Peritoneum (tissue), 1 donor: ENCODE measurements around the gene ETS1.

DNA sequence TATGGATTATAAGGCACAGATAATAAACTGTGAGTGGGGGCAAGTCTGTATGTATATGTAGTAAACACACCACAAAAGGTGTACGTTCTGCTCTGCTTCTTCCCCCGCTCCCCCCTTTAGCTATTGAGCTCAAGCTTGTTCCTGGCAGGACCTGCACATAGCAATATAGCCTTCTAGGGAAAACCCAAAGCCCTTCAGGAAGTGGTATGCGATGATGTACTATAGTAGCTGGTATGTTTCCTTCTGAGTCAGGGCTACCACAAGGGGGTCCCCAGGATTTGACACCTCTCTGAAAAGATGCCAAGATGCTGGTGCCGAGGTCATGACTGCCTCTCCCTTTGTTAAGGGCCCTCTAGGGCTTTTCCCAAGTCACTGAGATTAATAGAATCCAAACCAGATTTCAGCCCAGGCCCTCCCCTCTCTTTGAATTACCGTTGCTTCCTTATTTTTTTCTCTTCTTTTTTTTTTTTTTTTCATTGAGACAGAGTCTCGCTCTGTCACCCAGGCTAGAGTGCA, 268.5 kb downstream of the ETS1 start:
- PRO-cap = no peak

DNA sequence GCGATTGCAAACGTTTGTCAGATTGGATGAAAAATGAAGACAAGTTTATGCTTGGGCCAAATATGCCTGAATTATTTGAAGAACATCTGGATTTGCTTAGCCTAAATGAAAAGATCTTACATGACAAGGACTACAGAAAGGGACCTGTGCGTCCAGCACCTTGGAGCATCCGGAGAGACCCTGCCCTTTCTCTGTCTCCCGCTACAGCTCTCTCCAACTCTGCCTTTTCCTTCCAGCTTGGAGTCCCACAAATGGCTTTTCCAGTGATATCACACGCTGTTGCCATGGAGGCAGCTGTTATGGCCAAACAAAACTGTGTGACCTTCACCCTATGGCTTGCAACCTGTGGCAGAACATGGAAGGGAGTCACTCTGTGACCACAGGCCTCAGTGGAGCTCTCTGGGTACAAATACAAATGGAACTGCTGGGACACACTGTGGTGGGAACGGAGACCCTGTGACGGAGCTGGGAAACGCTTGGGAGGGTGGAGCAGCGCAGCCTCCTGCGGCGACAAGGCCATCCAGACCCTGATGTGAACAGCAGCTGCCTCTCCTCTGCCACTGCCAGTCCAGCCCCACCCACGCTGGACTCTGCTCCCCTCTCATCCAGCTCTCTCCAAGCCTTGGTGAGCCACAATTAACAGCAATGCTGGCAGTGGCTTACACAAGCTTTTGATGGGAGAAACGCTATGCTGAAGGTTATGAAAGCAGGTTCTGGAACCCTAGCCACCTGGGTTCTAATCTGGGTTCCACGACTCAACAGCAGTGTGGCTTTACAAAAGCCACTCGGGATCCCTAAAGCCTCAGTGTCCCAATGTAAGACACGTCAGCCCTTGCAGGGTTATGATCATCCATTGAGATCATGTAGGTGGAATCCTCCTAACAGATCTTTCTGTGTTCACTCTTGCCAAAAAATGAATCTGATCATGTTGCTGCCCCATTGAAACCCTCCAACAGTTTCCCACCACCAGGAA, 162.4 kb downstream of the ETS1 start:
- PRO-cap = no peak

DNA sequence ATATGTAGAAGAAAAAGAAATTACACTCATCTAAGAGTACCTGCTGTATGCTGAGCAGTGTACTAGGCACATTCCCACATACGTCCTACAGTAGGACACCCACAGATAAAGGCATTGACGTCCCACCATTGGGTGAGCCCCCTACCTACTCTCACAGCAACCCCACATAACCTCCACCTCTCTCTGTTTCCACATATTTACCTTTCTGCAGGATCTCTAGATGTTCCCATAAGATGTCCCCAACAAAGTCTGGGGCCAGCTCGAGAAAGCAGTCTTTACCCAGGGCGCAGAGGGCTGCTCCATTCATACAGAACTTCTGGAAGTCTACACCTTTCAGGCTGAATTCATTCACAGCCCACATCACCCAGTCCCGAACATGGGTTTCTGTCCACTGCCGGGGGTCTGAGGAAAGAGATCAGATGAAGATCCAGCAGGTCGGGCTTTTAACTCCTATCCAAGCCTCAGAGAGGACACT, 98.2 kb downstream of the ETS1 start:
- PRO-cap = no peak

DNA sequence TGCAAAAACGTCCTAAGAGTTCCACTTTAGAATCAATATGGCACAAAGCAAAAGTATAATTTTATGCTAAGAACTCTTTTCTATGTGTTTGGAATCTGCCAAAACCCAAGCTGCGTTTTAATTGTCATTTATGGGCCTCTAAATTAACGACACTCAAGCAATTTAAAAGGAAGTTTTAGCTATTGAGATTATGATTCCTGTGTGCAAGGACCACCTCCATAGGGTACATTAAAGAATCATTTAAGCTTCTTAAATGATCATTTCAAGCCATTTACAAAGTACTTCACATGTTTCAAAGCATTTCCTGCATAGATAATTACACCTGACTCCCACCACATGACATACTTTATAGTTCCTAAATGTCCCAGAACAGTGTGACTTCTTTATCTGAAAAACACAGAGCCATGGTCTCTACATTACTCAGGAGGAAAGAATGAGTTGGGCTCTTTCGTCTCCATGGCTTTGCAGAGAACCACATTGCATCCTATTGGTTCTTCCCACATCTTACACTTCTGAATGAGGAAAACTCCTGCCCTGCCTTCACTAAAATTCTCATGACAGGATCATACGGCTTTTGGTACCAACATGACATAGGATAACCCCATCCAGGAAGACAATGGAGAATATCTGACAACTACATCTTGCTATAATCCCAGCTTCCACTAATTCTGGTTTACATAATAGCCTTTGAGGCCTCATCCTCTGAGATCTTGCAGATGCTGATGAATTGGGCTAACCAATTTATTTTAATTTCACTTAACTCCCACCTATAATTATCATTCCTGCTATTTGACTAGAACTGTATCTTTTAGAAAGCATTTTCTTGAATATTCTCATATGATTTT, 88.6 kb downstream of the ETS1 start:
- PRO-cap = no peak

DNA sequence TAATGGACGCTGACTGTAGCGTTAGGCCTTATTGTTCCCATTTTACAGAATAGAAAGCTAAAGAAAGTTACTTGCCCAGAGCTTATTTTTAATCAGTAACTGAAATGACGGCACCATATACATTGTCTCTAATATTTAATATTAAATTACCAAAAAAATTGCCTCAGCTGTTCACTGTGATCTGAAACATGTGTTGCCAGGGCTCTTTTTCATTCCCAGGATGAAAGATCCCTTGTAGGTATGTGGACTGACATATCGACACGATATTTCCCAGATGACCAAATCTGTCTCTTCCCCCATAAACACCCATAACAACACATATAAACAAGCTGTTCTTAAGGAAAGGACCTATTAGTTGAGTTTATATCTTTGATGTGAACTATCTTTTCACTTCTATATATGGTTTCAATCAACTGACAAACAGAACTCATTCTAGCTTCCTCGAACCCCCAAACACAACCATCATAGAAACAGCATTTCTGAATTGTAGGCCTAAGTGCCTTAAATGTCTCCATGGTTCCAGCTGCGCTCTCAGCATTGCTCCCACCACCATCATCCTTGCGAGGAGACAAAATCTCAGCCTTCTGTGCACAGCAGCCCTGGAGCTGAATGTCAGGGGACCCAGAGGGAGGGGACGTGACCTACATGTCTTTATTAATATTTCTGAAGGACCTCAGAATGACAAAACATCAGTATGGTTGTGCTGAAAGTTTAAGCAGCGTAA, 67.1 kb downstream of the ETS1 start:
- PRO-cap = no peak

DNA sequence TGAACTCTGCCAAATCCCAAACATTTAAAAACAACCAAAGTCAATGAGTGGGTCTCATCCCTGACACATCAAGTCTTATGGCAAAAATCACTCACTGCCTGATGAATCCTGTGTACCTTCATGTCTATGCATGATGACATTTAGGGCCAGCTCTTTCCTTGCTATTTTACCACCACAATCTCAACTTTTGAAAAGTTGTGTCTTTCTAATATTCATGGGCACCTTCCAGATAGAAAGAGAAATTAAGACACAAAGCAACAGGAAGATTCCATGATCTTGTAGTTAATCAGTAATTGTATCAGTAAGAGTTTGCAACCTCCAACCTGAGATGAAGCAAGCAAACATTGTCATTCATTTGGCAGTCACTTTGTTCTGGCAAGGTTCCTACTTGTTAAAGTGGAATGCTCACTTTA, 51.8 kb downstream of the ETS1 start:
- PRO-cap = no peak

DNA sequence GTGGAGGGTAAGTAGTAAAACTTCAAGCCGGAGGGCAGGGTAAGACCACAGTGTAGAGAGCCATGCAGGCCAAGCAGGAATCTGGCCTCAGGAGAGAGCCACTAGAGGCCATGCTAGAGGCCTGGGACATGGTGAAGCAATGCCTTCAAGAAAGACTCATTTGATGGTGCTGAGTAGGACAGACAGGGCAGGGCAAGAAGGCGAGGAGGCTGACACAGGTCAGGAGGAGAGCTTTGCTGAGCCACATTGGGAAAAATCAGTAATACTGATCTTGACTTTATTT, 26.3 kb downstream of the ETS1 start:
- PRO-cap = no peak

GRCh38 chr11:128568050-128568607, 19.2 kb downstream of the ETS1 start:
- PRO-cap = no peak

DNA sequence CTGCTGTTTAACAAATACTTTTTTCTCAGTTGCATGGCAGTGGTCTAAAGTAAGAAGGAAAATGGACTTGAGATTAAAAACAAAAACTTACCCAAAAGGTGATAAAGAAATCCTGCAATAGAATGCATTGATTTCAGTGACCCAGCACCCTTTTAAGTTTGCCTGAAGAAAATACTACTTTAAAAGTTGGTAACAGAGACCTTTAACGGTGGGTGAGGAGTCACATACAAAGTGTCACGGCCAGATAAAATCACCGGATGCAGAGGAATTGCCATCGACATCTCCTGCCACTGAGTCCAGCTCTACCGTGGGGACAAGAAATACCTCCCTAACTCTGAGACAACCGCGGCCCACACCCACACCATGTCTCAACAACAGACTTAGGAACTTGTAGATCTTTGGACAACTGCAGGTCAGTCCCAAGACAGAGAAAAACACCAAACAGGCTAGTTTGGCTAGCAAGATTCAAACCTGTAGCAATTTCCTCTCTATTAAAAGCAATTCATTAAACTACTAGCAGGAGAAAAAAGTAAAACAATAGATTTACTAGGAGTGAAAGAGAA, 728 bp downstream of the ETS1 start:
- PRO-cap = no peak

- PRO-cap = no peak
Observed at GRCh38 chr11:128587378-128588028, at the start of gene ETS1. Gene ETS1, minus strand, starts transcription at chr11:128587558.

DNA sequence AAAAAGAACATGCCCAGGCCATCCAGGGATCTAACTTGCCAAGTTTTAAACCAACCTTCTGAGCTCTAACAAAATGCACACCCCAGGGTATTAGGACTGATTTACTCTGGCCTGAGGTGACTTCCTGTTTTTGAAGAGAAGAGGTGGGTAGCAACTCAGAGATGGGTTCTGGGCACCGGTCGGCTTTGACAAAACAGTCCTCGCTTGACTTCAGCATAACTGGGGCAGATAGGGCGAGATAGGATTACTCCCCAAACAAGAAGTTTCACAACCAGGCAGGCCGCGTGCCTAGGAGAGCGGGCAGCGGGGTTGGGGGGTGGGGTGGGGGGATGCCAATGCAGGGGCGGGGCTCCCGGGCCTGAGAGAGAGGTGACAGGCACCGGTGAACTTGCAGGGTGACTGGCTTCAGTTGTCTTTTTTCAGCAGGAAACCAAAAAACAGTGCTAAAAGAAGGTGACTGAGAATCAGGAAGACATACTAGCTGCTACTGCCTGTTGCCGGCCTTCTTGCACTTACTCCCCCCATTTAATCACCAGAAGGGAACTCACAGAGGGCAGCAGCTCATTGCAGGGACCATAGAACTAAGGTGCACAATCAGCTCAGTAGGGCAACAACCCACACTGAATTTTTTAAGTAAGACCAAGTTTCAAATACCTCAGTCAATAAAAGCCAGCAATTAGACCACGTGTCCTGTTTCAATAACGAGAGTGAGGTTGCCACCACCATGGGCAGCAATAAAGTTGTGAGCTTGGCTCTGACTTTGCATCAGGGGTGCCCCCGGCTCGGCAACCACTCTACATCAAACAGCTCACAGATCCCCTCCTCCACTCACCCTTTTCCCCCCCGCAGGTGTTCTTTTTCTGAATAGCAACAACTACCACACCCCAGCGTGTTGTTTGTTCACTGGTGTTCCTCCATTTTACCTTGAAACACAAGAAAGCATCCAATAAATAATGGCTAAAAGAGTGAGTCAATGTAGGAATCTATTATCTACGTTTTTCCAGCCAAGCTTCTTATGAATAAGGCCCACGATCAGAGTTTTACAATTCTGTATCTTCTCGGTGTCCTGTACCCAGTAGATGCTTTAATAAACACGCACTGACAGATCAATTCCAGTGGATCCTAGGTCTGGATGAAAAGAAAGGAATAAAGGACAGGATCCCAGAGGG, 37.2 kb upstream of the ETS1 start:
- PRO-cap = no peak

DNA sequence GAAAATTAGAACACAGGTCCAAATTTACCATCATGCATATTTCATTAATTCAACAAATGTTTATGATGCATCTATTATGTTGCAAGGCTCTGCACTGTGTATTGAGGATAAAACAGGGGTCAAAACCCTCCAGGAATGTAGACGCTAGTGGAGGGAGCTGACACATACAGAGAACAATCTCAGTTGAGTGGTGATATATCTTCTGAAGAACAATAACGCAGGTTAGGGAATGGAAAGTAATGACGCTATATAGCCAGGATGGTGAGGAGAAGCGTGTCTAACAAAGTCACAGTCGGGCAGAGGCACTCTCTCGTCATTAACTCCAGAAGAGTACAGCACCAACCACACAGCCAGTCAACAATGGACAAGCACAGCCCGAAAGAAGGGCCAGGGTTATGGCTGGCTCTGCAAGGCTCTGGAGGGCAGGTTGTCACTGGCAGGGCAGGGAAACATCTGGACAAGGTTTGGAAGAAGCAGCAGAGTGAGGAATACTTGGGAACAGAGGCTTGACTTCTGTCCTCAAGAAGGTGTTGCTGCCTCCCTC, 3.9 kb downstream of the FLI1 start:
- PRO-cap = no peak

DNA sequence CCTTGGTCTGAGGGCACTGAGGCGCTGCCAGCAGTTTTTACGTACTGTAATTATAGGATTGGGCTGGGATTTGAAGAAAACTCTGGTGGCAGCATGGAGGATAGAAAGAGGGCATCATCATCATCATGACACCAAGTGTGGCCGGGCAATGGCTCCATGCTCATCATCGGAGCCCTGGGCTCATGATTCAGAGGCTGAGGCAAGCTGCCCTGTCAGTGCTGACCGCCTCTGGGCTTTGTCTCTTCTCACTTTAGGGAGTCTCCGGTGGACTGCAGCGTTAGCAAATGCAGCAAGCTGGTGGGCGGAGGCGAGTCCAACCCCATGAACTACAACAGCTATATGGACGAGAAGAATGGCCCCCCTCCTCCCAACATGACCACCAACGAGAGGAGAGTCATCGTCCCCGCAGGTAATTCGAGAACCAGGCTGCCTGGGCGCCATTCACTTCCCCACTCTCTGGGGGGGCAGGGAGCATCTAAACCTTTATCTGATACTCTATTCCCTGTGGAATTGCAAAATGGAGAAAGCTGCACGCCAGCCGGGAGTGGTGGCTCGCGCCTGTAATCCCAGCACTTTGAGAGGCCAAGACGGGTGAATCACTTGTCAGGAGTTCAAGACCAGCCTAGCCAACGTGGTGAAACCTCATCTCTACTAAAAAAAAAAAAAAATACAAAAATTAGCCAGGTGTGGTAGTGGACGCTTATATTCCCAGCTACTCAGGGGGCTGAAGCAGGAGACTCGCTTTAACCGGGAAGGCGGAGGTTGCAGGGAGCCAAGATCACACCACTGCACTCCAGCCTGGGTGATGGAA, 74.2 kb downstream of the FLI1 start:
- PRO-cap = no peak

DNA sequence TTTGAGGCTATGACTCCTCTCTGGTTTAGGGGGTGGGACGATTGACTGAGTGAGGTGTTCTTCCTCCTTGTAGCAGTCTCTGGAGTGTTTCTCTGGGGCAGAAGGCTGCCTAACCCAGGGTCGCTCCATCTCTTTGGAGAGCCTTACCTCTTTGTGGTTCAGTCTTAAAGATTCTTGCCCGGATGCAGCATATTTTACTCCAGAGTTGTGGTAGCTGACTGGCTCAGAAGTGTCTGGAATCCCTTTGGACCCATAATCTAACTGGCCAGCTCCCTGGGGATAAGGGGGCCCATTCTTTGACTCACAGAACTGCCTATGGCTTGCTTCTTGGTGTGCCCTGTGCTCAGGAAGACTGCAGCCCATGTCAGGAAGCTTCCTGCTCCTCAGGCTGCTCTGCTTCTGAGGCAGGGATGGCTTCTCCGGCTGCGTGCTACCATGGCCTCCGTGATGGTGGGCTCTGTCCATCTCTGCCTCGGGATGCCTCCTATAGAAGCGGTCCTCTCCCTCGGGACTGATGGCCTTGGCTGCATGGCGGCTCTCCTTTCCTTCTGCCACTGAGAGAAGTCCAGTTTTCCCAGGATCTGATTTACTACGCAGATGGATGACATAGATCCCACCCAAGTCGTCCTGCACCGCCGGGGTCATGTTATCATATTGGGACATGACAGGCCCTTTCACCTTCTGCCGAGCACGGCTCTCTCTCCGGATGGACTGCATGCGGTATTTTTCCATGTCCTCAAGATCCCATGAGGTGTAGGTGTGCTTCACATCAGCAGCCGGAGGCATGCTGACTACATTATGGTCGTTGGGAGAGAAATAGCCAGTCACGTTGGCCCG, 26.7 kb upstream of the TP53AIP1 start:
- PRO-cap = no peak

DNA sequence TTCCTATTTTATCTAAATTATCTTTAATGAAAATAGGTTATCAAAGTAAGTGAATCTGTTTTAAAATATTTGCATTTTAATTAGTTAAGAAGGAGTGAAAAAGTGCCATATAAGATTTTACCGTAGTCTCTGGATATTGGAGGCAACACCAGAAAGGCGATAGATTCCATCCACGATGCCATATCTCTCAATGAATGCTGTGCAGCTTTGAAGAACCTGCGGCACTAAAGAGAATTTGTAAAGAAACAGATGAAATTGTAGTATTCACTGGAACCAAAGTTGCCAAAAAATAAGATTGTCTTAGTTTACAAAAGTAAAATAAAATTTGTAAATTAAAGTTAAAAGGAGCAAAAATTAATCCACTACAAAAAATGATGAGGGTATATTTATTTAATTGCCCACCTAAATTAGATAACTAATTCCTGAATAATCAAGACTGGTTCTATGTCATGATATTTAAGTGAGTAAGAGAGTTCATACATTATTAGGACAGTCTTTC, 45.3 kb upstream of the TP53AIP1 start:
- PRO-cap = no peak

DNA sequence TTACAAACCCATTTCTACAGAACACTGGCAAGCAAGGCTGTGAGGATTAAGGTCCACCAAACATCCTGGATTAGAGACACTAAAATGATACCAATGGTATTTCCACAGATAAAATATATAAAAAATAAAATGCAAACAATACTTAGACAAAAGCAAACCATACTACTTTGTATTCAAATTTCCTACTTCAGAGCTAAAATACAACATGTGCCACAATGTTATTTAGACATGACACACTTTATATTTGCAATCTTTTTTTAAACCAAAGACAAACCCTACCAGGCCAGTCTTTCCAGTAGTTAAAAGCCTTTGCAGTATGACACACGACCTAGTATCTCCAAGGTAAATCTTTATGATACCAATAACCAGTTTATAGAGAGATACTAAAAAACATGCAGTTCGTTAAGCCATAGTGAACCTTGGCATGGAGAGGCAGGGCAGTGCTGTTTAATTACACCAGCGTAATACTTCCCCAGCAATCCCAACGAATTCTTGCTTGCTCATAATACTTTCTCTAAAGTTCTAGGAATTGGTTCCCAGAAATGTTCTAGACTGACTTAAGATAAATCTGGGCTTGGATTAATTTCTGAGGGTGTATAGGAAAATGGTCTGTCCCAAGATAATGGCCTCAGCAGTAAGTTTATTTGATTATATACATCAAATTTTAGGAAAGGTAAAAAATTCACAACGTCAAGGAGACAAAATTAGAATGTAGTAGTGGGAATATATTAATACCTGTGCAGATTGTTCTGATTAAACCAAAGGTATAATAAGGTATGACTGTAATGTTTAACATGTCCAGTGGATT, 71.5 kb upstream of the TP53AIP1 start:
- PRO-cap = no peak

GRCh38 chr11:129021391-129021655, 78.7 kb upstream of the TP53AIP1 start:
- PRO-cap = no peak

GRCh38 chr11:129579769-129580146, 204.1 kb downstream of the BARX2 start:
- PRO-cap = no peak

GRCh38 chr11:129731202-129731654, 84.4 kb upstream of the TMEM45B start:
- PRO-cap = no peak

GRCh38 chr11:129803388-129803961, 12.2 kb upstream of the TMEM45B start:
- PRO-cap = no peak